REH cell (cell line): Measurements from ENCODE around the gene FHOD3.

GRCh38 chr18:36130849-36131182 is 1.1 kb downstream of the ELP2 start:
- PRO-cap, result no peak

GRCh38 chr18:36131353-36131674 is 1.6 kb downstream of the ELP2 start:
- PRO-cap, result no peak

GRCh38 chr18:36176060-36176557 is 11.2 kb upstream of the MOCOS start:
- PRO-cap, result no peak

DNA sequence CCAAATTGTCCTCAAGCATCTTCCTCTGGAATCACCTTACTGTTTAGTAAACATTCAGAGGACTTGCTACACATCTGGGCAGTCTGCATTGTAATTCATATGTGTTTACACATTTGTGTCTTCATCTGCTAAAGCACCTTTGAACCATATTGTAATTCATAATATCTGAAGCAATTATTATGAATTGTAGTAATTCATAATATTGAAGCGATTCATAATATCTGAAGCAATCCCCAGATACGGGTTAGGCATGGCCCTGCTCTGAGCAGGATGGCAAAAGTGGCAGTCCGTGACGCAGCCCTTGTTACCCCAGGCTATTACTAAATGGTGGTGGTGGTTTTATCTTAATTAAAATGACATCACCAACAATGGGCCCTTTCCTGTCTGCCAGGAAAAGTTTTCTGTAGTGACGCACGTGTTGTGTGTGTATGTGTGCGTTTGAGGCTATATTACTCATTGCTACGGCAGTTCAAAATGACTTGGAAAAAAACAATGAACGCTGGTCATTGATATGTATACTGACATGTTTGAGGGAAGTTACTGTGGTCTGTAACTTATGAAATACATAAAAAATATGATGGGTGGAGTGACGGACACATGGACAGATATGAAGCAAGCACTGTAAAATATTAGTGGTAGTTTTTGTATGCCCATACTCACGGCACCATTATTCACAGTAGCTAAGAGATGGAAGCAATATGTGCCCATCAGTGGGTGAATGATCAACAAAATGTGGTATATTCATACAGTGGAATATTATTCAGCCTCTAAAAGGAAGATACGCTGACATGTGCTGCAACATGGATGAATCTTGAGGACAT is 10.5 kb upstream of the MOCOS start:
- PRO-cap, result no peak

GRCh38 chr18:36179730-36180440 is 7.4 kb upstream of the MOCOS start:
- PRO-cap, result no peak

GRCh38 chr18:36296960-36298116 is at the start of gene FHOD3:
TSS of gene FHOD3 (plus strand) at chr18:36297713.
- PRO-cap, result no peak

DNA sequence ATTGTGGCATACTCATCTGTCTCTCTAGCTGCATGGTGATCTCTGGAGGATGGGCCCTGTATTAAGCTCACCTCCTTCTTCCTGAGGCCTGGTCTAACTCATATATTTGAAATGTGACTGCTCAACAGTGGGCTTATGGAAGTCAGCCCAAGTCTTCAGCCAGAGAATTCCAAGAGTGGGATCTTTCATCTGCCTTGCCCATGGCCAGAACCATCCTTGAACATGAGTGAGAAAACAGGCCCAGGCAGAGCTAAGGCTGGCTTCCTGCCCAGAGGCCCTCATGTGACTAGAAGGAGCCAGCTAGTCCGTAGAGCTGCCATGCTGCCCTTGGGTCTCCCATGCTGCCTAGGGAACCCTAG is 203.5 kb downstream of the FHOD3 start:
- PRO-cap, result no peak

DNA sequence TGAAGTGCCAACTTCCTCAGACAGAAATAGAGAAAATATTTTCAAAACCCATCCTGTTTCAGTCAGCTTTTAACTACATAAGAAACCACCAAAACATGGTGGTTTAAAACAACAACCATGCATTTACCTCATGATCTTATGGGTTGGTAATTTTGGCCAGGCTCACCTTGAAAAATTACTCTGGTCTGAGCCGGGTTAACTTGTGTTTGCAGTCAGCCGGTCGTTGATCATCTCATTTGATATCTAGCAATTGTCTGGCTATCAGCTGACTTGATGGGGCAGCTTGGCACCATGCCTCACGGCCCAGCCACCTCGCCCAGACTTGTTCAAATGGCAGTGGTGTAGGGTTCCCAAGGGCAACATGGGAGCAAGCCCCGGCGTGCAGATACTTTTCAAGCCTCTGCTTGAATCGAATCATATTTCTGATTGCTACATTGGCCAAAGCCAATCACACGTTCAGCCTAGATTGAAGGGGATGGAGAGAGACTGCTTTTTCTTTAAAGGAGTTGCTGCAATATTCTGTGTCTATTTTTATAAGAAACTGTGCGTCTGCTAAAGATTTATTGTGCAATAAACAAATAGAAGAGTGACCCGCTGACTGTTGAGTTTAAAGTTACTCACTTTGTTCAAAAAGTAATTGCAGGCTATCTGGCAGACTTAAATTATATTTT is 156.5 kb downstream of the TPGS2 start:
- PRO-cap, result bidirectional peak, plus-strand start at position 462 of the sequence, minus-strand start at position 331 of the sequence

DNA sequence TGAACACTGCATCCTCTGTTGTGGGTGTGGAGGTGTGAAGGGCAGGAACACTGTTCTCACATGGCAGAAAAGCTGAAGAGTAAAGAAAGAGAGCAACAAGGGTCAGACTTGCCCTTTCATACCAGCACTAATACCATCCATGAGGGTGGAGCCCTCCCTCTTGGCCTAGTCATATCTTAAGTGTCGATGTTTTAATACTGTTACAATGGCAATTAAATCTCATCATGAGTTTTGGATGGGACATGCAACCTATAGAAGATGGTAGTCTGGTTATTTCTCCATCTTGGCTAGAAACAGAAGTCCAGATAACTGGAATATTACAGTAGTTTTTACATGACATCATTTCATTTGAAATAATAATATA is 1520.6 kb upstream of the CELF4 start:
- PRO-cap, result no peak

DNA sequence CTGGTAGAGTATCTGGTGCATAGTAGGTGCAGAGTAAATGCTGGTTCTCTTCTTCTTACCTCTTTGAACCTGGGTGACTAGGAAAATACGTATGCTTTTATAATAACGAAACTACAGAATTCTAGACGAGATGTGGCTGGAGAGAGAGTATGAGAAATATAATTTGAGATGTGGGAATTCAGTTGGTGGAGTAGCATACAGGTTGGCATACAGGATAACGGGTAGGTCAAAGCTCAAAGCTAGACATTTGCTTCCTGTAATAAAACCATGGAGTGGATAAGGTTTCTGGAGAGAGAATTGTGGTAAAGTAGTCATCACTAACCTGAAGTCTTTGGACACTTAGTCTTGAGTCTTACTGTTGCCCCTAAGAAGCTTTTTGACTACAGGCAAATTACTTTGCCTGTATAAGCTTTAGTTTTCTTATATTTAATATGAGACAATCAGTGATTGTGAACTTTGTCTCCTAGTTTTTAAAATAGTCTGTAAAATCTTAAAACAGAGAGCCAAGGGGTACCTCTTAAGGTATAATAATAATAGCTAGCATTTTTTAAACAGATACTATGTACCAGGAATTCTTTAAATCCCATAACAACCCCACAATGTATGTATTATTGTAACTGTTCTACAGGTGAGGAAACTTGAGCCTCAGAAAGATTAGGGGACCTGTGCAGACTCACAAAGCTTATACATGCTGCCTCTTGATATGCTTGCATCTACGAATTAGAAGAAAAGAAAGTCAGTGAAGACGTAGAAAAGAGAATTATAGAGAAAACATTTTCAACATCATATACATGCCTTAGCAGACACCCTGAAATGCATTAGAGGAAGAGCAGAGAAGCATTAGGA is 42.3 kb downstream of the PIK3C3 start:
- PRO-cap, result no peak

DNA sequence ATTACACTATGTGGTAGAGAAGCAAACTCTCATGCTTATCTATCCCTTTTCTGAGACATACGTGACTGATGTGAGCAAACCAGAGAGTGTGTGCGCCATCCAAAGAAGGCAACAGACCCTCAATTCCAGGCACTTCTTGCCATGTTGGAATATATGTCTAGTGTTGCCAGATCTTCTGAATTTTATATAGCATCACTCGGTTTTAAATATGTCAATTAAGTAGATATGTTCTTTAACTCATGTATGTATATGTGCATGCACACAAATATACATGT is 207.6 kb downstream of the PIK3C3 start:
- PRO-cap, result no peak

DNA sequence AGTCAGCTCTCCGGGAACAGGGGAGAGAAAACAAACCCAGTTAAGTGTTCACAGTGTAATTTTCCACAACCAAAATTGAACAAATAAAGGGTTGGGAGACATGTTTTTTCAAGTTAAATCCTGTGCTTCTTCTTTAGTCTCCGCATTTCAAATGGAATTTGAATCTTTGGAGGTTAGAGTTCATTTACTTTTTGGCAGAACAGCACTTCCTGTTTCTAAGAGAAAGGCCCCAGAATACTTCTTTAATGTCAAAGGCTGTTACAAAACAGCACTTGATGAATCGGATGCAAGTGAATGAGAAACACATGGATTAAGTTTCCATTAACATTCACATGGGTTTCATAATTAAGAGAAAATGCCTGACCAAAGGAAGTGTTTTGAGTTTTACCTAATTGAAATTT is 570.2 kb upstream of the SYT4 start:
- PRO-cap, result no peak

DNA sequence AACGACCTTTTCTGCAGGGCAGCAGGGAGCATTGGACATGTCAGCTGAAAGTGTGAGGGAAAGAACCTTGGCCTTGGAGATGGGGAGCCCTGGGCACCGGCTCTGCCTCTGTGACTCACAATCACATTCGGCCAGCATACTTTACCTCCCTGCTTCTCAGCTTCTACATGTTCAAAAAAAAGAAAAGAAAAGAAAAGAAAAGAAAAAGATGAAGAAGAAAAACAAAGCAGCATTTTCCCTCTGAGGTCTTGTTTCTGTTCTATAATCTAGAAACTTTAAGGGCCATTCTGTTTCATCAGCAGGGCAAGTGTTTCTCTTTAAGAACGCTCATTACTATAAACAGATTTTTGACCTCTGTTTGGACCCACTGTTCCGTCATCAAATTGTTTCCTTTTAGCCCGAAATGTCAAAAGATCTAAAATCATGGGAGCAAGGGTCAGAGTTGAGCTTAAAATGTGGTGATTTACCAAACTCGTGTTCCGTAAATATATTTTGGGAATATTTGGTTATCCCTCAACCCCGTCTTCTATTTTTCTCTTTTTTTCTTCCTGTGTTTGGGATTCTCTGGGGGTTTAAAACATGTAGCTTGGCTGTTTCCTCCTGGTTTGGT is 28.0 kb downstream of the SETBP1 start:
- PRO-cap, result no peak

DNA sequence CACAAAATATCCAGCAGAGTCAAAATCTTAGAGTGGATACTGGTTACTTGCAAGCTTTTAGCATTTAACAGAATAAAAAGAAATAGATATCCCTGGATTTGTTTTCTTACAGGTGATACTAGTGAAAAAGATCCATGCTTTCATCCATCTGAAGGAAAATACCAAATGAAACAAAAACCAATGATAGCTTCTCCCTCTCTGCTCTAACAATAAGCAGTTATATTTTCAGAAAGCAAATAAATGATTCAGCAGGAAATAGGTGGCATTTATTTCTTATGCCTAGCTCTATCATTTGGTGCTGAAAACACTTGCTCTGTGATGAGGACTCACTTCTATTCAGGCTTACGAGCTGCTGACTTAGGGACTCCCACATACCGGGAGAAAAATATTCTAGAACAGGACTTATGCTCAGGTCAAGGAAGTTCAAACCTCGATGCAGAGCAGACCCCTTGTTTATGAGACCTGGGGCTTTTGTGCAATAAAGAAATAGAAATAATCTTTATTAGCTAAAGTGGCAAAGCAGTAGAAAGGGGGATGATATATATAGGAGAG is 142.6 kb downstream of the SETBP1 start:
- PRO-cap, result no peak

- PRO-cap, result no peak
These were observed 386.2 kb downstream of the SETBP1 start for GRCh38 chr18:45066749-45067382.

- PRO-cap, result bidirectional peak, plus-strand start at chr18:45106702, minus-strand start at chr18:45106379
These were observed 425.8 kb downstream of the SETBP1 start for GRCh38 chr18:45106596-45106864.

- PRO-cap, result no peak
These were observed 165.8 kb upstream of the SLC14A2 start for GRCh38 chr18:45449441-45449853.

DNA sequence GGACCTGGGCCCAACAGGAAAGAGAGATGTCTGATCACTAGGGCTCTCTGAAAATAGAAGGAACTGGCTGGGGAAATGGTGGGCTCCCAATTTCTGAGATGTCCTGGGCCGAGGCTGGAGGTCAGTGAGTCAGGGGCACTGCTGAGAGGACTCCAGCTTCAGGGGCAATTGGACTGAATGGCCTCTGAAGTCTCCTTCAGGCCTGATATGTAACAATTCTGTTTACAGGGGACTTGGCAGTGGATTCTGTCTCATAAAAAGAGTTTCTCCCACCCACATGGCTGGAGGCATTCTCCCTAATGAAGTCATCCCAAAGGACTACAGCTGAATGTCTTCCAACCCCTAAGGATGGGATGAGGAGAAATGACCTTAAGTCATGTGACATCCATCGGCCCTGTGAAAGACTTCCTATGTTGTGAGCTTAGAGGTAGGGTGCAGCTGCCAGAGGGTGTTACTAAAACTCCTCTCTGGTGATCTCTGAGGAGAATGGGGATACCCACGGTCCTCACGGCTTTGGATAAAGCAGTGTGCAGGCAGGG is 27.1 kb upstream of the SLC14A2 start:
- PRO-cap, result no peak

DNA sequence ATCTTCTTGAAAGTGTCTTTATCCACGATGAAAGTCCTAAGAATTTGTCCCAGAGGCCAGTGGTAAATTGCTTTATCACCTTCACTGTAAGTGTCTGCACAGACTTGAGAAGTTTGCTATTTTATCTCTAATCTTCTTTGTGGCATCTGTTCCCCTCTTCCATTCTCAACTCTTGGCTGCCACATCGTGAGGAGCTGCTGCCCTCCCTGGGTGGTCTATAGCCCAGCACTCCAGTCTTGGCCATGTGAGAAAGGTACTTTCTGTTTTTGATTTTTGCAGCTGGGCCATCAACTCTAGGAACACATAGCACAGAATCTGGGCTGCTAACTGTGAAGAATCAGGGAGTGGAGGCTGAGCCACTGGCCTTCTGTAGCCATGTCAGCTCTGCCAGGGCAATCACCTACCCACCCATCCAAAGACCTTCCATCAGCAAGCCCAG is 45.5 kb downstream of the SLC14A2 start:
- PRO-cap, result no peak

- PRO-cap, result bidirectional peak, plus-strand start at chr18:45775435, minus-strand start at chr18:45775279
These were observed 50.2 kb upstream of the SIGLEC15 start for GRCh38 chr18:45775132-45775843.